ENCODE measurements around the genes RBM44 and ASB1.

GRCh38 chr2:237524686-237524990 lies 37.6 kb downstream of the MLPH start:
- PRO-cap = no peak
- RAMPAGE, long total RNA, 5 experiments = no peak in any of the 5 experiments
- RRBS = 35% methylated on average over 4 of the region's 4 CpGs

GRCh38 chr2:237581705-237582327 lies 8.7 kb downstream of the RAB17 start:
- PRO-cap = no peak
- RAMPAGE, long total RNA, 5 experiments = start-site peak on the minus strand in 2 of 5 experiments, at chr2:237581875-237582286 at its widest, 7 to 18 reads per replicate
- RRBS = no CpG with 5 or more reads among the region's 19 CpGs

DNA sequence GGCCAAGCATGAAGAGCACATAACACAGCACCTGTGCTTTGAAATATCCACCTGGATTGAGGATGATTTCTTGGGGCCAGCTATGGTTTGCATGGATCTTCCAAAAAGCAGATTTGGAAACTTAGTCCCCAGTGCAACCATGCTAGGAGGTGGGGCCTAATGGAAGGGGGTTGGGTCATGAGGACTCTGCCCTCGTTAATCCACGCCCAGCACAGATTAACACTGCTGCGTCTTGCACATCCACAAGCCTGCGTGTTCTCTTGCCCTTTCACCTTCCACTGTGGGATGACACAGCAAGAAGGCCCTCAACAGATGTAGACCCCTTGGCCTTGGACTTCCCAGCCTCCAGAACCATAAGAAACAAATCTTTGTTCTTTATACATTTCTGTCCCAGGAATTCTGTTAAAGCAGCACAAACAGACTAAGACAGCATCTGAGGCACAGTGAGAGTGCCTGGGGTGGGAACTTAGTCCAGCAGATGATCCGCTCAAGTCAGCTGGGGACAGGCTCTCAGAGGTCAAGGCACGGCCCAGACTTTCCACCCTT lies 2.5 kb downstream of the RAB17 start:
- PRO-cap = no peak
- RAMPAGE, long total RNA, 5 experiments = no peak in any of the 5 experiments
- RRBS = no CpG with 5 or more reads among the region's 6 CpGs

DNA sequence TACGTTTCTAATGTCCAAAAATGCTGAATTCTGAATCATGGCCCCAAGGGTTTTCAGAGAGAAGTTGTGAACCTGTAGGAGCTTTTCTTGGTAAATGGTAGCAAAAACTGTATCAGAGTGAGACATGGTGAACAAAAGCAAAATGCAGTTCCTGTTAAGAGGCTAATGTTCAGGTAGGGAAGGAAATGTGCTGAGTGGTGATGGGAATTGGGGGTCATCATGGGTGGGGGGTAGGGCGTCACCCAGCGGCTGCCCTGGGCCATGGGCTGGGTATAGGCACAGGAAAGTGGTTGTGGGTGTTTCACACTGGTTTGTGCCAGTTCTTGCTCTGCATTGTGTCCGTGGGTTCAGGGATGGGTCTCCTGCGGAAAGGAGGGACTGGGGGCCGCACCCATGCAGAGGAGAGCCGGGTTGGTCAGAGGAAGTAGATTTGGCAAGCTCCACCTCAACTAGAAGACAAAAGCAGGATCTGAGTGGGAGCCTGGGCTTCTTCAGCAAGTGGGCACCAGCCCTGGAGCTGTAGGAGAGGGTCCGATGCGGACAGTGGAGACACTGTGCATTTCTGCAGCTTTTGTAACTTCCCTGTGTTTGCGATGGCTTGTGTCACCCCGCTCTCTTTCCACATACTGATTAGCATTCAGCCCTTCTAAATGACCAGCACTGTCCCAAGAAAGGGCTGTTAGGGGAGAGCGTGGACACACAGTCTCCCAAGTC lies 67.0 kb downstream of the LRRFIP1 start:
- PRO-cap = bidirectional peak, plus-strand start at position 486 of the sequence, minus-strand start at position 330 of the sequence
- RAMPAGE, long total RNA, 5 experiments = no peak in any of the 5 experiments
- RRBS = no CpG with 5 or more reads among the region's 12 CpGs

DNA sequence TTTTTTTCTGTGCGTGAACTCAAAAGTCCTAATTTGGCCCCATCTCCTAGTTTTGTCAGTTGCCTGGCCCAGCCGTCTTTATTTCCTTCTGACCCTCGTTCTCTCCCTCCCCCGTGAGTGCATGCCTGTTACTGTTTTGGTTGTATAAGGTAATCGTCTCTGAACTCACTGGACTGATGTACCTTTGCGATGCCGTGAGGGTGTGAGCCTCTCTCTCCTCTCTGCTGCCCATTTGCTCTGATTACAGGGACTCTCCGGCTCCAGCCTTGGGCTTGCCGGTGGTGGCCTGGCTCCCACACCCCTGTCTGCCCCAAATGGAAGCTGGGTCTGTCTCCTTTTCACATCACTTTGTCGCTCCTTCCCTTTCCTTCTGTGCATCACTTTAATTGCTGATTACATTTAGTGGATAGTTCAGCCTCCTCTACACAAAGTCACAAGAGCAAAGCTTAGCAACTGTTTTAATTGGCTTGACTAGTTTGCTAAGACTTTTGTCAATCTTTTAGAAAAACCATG lies 66.4 kb upstream of the RBM44 start:
- PRO-cap = no peak
- RAMPAGE, long total RNA, 5 experiments = no peak in any of the 5 experiments
- RRBS = no CpG with 5 or more reads among the region's 10 CpGs

DNA sequence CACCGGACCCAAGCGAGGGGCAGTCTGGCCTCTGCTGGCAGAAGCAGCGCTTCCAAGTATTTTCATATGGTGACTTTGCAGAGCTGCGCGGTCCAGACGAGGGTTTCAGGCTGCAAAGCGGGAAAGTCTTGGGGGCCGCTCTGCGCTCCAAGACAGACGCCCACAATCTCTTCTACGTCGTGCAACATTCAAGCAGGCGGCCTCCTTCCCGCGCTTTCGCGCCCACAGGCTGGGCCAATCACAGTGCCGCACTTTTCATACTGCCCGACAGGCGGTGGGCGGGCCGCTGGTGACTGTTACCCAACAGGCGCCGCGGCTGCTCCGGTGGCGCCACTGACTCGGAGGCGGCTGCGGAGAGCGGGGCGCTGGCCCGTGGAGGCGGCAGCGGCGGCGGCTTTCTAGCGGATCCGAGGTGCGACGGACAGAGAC lies at the start of gene RBM44:
RBM44 (plus strand) TSS at position 330 of the 429 bp plus-strand sequence.
- PRO-cap = no peak
- RAMPAGE, long total RNA, 5 experiments = no peak in any of the 5 experiments
- RRBS = 100% methylated on average over 1 of the region's 41 CpGs

DNA sequence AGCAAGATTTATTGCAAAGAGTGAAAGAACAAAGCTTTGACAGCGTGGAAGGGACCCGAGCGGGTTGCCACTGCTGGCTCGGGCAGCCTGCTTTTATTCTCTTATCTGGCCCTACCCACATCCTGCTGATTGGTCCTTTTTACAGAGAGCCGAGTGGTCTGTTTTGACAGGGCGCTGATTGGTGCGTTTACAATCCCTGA lies 3.4 kb upstream of the SCLY start:
- PRO-cap = no peak
- RAMPAGE, long total RNA, 5 experiments = no peak in any of the 5 experiments
- RRBS = no CpG with 5 or more reads among the region's 7 CpGs

- PRO-cap = no peak
- RAMPAGE, long total RNA, 5 experiments = no peak in any of the 5 experiments
- RRBS = no CpG with 5 or more reads among the region's 3 CpGs
Measured at GRCh38 chr2:238177135-238177806, 18.5 kb downstream of the ERFE start.

DNA sequence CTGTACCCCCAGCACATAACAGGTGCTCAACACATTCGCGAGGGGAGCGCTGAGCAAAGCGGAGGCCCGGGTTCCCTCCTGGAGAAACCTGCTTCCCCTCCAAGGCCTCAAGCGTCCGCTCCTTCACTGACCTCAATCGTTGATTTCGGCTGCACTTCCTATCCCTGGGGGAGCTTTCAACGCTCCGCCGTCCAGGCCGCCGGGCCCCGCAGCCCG lies 8.7 kb downstream of the HES6 start:
- PRO-cap = no peak
- RAMPAGE, long total RNA, 5 experiments = no peak in any of the 5 experiments
- RRBS = 28% methylated on average over 5 of the region's 16 CpGs

DNA sequence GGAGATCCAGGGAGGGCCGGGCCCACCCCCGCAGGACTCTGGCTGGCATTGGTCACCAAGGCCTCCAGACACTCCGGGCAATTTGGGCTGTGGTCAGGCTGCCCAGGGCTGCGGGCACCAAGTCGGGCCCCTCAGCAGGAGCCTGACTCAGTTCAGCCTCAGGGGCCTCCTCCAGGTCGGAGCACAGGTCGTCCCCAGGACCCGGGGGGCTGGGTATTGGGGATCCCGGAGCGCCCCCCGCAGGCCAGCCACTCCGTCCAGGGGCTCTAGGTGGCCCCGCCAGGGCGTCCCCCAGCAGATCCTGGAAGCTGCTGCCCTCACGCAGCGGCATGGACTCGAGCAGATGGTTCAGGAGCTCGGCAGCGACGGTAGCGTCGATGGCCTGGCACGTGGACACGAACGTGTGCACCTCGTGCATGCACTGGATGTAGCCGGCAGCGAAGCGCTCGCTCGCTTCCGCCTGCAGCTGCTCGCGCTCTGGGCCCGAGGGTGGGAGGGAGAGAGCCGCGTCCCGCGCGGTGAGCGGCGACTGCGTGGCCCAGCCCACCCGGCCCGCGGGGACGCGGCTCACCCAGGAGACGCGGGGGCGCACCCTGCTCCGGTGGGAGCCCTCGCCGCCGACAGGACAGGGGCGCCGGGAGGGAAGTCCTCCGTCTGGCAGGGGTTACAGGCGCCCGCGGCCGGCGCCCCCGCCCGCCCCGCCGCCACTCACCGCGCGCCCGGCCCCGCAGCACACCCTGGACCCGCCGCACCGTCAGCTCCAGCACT lies 879 bp downstream of the HES6 start:
- PRO-cap = no peak
- RAMPAGE, long total RNA, 5 experiments = no peak in any of the 5 experiments
- RRBS = 14% methylated on average over 49 of the region's 75 CpGs

- PRO-cap = no peak
- RAMPAGE, long total RNA, 5 experiments = start-site peak on the minus strand in 2 of 5 experiments, at chr2:238263807-238263940 at its widest, 5 to 27 reads per replicate
- RRBS = no CpG with 5 or more reads among the region's 13 CpGs
Measured at GRCh38 chr2:238263224-238264158, 23.7 kb upstream of the HES6 start.

DNA sequence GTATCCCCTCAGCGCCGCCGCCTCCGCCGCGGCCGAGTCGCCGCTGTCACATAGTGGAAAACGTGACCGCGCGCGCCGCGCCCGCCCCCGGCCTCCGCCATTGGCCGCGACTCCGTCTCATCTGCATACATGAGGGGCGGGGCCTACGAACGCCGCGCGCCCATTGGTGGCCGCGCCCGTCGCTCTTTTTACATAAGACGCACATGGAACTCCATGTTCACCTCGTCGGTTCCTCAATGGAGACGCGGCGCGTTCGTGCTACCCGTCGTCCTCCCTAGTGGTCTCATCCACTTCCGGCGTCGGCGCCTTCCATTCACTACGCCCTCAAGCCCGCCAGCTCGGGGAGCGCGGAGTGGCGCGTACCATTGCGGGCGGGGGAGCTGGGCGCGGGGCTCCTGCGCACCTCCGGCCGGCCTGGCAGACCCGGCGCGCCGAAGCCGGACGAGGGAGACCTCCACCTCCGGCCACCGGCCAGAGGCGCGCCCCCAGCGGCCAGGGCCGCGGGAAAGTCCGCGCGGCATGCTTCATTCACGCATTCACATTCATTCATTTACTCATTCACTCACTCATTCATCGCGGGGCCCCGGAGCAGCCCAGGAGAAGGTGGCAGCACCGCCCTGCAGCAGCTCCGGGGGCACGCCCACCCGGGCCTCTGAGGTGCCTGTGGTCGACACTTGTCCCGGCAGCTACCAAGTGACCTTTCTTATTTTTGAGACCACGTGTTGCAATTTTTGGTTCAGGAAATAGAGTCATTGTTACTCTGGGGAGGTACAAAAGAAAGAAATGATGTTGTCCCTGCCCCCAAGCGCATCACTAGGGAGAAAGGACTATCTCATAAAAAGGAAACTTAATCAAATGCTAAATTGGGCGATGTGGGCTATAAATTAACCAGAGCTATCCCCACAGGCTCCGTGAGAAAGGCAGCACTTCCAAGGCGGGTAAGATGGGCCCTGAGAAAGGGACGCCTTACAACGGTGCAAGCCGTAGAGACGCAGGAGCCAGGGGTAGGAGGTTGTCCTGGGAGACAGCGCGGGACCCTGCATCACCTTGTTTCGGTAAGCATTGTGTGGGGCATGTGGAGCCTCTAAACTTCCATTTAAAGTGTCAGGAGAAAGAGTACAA lies 694 bp upstream of the PER2 start:
- PRO-cap = bidirectional peak, plus-strand start at position 236 of the sequence, minus-strand start at position 52 of the sequence
- RAMPAGE, long total RNA, 5 experiments = start-site peak on the minus strand in 1 of 5 experiments, centred at position 1,085 of the sequence, 11 reads per replicate
- RRBS = 2% methylated on average over 32 of the region's 98 CpGs

DNA sequence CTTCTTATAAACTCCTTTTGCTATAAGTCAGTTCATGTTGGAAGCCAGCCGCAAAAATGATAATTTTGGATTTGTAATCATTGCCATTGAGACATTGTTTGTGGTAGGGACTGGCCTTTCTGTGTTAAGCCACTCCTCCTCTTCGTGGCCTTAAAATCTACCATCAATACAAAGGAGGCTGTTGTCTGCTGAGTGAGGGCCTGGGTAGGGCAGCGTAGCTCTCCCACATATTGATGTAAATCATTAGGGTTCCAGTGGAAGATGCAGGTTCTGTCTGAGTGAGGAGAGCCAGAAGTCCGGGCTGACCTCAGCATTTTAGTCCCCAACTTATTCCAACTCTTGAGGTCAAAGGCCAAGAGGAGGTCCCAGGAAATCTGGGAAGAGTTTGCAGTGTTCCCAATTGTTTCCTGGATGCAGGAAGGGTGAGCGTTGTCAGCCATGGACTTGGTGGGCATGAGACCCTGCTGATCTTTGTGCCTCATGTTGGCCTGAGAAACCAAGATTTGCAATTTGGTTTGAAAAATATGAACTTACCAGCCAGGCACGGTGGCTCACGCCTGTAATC lies 12.2 kb upstream of the PER2 start:
- PRO-cap = no peak
- RAMPAGE, long total RNA, 5 experiments = no peak in any of the 5 experiments
- RRBS = no CpG with 5 or more reads among the region's 7 CpGs

- PRO-cap = no peak
- RAMPAGE, long total RNA, 5 experiments = no peak in any of the 5 experiments
- RRBS = no CpG with 5 or more reads among the region's 13 CpGs
Measured at GRCh38 chr2:238382265-238383113, 44.2 kb upstream of the ASB1 start.

GRCh38 chr2:238389806-238390319 lies 36.9 kb upstream of the ASB1 start:
- PRO-cap = no peak
- RAMPAGE, long total RNA, 5 experiments = no peak in any of the 5 experiments
- RRBS = no CpG with 5 or more reads among the region's 8 CpGs

DNA sequence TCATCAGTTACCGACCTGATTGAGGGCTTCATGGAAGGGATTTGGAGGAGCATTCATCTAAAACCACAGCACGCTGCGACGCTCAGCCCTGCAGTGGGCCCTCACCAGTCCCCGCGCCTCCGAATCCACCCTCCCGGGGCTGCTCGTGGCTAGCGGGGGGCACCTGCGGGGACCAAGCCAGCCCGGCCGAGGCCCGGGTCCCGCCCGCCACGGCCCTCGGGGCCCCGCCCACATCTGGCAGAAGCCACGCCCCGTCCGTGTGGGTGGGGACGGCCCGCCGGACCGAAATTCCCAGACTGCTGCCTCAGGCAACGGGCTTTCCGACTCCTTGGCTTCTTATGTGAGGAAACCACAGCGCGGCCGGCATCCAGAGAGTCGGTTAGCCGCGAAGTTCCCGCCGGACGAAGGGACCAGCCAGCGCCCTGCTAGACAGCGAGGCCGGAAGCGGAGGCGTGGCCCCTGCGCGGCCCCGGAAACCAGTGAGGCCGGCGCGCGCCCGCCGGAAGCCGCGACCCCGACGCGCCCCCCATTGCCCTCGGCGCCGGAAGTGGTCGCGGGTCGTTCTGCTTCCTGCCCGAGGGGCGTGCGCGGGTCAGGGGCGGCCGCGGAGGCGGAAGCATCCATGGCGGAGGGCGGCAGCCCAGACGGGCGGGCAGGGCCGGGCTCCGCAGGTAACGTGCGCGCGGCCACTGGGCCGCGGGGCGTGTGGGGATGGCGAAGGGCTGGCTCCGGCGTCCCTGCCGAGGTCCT lies at the start of gene ASB1:
ASB1 (plus strand) TSS at position 479 of the 750 bp plus-strand sequence.
- PRO-cap = bidirectional peak, plus-strand start at position 595 of the sequence, minus-strand start at position 218 of the sequence
- RAMPAGE, long total RNA, 5 experiments = start-site peak on the plus strand in 2 of 5 experiments, centred at positions 456 to 552 of the sequence, 32 to 88 reads per replicate
- RRBS = 1% methylated on average over 53 of the region's 87 CpGs

DNA sequence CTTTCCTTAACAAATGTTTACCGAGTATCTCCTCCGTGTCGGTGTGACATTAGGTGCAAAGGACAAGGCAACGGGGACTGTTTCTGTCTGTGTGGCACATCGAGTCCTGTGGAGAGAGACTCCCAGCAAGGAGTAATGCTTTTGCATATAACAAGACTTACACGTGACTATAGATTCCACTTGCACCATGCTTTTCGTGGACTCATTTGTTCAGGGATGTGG lies 120.5 kb upstream of the TWIST2 start:
- PRO-cap = bidirectional peak, plus-strand start outside the sequence, minus-strand start at position 108 of the sequence
- RAMPAGE, long total RNA, 5 experiments = no peak in any of the 5 experiments
- RRBS = no CpG with 5 or more reads among the region's 7 CpGs

GRCh38 chr2:238791403-238791714 lies 56.5 kb upstream of the TWIST2 start:
- PRO-cap = unidirectional peak, minus-strand start at chr2:238791591
- RAMPAGE, long total RNA, 5 experiments = no peak in any of the 5 experiments
- RRBS = 79% methylated on average over 5 of the region's 11 CpGs

GRCh38 chr2:238907413-238908262 lies 59.8 kb downstream of the TWIST2 start:
- PRO-cap = no peak
- RAMPAGE, long total RNA, 5 experiments = no peak in any of the 5 experiments
- RRBS = no CpG with 5 or more reads among the region's 12 CpGs

GRCh38 chr2:239131377-239132204 lies 269.2 kb downstream of the HDAC4 start:
- PRO-cap = no peak
- RAMPAGE, long total RNA, 5 experiments = no peak in any of the 5 experiments
- RRBS = no CpG with 5 or more reads among the region's 17 CpGs

Data from stomach (tissue), 7 donors.